RPMI7951 (cell line): ENCODE data around the genes ASB14 and ARF4.

DNA sequence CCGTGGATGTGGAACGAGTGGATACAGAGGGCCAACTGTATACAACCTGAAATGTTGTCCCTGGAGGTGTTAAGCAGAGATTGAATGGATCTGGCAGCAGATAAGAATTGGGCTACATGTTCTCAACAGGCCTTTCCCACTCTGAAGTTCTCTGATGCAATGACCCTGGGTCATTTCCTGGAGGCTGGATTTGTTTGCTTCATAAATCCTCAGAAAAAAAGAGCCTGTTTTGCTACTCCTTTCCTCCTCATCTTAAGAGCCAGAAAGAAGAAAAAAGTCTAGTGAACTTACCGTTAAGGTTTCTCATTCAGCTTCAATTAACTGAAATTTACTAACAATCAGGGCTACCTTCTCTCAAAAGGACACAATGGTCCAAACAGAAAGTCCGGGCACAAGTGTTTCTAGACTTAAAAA, 6.6 kb downstream of the ARHGEF3 start:
- RAMPAGE, long total RNA, result no peak

- RAMPAGE, long total RNA, result no peak
These were observed 77.6 kb upstream of the ARHGEF3 start for GRCh38 chr3:56879305-56879885.

- RAMPAGE, long total RNA, result no peak
These were observed 109.5 kb upstream of the ARHGEF3 start for GRCh38 chr3:56911173-56911642.

DNA sequence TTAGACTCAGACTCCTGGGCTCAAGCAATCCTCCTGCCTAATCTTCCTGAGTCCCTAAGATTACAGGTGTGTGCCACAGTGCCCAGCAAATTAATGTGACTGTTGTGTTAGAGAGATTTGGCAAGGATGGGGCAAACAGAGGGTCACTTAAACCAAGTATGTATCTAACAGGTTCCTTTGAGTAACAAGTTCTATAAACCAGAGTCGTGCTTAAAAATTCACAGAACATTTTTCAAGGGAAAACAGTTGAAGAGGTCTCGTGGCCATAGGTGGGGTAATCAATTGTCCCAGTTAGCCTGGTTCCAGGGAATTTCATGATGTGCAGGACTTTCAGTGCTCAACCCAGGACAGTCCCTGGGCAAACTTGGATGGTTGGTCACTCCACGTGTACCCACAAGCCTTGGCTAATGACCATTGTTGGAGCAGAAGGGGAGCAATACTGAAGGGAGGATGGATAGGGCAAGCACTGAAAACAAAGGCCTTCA, 104.1 kb upstream of the SPATA12 start:
- RAMPAGE, long total RNA, result no peak

- RAMPAGE, long total RNA, result no peak
These were observed 98.2 kb upstream of the SPATA12 start for GRCh38 chr3:56962203-56962751.

GRCh38 chr3:57079629-57079975, 19.1 kb downstream of the SPATA12 start:
- RAMPAGE, long total RNA, result no peak

DNA sequence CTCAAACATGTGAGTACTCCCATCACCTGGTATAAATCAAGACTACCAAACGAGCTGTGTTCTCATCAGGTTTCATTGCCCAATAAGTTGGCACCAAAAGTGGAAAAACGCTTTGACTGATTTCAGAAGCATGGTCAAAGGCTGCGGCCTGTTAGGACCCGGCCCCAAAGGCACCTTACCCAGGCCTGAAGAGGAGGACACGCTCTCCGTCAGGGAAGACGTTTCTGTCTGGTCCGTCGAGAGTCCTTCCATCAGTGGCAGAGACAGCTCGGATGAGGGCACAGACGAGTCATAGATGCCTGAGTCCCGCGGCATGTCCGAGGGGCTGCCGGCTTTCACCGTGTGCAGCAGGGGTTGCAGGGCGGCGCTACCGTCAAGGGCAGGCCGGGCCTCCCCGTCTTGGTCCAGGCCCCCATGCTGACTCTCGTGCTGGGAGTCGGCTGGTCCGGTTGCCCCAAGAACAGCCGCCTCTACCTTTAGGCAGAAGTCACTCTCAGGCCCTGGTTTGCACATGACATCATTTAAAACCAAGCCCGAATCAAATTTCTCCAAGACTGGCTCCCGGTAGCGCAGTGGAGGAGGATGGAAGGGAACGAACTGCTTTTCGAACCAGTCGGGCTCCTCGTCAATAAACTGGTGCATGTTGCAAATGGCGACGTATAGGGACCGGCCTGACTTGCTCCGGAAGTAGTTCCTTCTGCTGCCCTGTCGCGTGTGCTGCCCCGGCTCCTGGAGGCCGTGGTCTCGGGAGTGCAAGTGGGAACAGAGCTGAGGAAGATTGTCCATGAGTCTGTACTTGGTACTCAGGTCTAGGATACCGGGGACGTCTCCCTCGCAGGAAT, 37.2 kb downstream of the SPATA12 start:
- RAMPAGE, long total RNA, result no peak

GRCh38 chr3:57127839-57128620, 37.1 kb downstream of the IL17RD start:
- RAMPAGE, long total RNA, result no peak

DNA sequence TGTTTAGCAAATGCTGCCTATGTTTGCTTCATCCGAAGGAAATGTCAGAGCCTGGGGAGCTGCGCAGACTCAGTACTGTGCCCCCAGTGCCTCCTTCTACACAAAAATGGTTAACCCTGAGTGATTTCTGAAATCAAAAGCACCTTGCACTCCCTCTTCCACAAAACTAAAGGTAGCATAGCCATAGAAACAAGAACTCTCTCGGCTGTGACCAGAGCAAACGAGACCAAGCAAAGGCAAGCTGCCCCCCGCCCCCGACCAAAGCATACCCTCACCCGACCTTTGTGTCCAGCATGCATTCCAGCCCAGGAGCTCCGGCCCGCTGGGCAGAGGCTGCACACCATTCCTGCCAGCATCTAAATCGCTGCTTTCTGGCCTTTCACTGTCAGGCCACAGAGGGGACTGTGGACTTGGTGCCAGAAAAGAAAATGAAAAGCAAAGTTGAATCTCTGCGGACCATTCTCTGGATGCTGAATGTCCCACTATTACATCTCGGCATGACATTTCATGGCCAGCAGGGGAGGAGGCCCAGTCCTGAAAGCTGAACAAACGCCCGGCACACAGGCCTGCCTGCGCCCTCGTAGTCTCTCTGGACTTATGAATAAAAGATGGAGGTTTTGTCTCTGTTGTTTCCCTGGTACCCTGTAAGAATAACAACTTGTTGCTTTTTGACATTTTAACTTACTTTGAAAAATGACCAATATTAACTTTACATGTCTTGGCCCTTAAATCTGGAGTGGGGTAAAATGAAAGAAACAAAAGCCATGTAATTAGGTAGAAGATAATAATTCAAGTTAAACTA, 13.0 kb downstream of the IL17RD start:
- RAMPAGE, long total RNA, result no peak

DNA sequence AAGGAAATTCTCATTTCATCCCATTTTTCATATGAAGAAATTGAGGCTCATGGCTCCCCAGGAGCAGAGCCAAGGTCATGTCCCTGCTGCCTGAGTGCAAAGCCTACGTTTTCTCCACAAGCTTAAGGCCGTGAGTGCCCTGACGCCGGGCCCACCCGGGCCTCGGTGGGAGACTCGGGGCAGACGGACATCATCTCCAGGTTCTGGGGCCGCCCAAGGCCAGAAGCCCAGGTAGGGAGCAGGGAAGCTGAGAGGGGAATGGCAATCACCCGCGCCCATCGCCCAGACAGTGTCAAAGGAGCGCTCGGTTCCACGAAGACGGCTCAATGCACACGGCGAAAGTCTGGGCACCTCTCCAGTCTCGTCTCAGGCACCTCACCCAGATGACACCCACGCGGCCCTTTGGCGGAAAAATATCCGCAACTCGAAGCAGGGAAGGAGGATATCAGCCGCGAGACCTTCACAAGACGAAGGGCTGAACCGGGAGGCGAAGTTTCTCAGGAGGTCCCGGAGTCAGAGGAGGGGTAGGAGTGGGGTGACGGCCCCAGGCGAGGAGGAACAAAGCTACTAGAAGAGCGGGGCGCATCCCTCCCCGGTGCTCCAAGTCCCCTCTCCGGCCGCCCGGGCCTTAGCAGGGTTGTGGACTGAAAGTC, 940 bp downstream of the IL17RD start:
- RAMPAGE, long total RNA, result no peak

DNA sequence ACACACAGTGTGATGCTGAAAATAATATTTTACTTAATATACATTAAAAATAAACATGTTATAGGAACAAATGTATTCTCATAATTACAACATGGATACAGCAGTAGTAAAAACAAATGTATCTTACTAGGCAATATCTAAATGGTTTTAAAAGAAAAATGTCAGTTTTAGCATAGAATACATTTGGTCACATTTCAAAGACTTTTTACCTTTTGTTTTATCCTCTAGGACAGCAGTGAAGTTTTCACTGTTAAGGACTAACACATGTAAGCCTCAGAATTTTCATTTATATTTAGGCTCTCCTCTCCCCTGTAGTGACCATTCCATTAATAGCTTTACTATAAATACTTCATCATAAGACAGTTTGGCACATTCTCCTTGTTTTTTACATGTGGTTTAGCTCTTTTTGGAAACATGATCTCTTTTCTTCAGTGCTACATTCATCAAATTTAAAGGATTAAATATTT, at the start of gene ASB14:
Gene ASB14 (minus strand): TSS at position 262 of the 467 bp plus-strand sequence.
- RAMPAGE, long total RNA, result no peak

GRCh38 chr3:57450618-57451313, 93.4 kb downstream of the DNAH12 start:
- RAMPAGE, long total RNA, result no peak

DNA sequence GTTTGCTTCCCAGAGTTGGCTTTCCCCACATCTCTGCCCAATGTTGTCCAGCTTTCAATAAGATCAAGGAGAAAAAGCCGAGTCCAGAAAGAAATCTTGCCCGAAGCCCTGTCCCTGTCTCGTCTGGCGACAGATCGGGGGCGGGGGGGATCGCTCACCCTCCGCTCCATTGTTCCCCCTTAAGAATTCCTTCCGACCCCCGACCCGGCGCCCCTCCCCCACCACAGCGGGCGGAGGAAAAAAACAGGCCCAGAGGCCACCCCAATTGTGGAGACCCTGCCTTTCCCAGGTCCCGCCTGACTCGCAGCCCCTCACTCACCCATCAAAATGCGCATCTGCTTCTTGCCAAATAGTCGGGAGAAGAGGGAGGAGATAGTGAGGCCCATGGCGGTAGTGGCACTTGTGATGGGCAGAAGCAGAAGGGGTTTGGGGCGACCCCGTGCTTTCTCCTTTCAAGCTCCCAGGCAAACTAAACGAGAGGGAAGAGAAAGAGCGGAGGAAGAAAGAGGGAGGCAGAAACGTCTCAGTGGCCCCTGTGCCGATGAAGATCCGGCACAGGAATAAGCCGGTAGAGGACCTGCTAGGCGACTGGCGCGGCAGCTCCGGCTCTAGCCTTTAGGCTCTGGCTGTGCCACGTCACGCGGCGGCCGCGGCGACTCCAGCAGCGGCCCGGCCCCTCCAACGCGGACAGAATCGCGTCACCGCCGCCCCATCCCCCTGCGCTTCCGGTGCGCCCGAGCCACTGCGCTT, at the start of gene ARF4:
Gene ARF4 (minus strand): TSS at position 590 of the 750 bp plus-strand sequence.
- RAMPAGE, long total RNA, result start-site peak on the minus strand centred at position 612 of the sequence, 47 bp wide, 408 and 130 reads in 2 replicates

GRCh38 chr3:57883085-57883780, 125.0 kb upstream of the FLNB start:
- RAMPAGE, long total RNA, result no peak

DNA sequence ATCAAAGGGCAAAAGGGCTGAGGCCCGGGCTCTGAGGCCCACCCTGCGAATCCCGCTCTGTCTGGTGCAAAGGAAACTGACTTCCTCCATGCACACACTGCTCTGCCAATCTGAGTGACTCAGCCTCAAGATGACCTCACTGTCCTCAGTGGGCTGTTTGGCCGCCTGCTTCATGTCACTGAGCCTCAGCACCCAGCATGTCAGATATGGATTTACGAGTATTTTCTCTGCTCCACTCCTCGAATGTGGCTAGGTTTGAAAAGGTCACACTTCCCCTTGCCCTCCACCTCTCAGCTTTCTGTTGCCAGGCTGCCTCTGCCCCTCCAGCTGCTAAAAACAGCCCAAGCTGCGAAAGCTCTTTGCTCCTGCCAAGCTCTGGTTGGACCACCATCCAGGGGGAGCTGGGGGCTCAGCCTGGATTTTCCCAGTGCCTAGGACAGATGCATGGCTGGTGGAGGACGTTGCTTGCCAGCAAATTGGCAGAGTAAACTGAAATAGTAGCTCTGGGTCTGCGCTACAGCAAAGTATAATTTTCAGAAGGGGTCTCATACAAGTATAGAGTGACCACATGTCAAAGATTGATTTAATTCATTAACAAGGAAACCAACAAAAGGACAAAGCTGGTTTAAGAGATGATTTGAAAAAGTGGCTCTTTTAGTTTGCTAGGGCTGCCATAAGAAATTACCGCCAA, 56.6 kb upstream of the FLNB start:
- RAMPAGE, long total RNA, result no peak

GRCh38 chr3:57959644-57960639, 48.3 kb upstream of the FLNB start:
- RAMPAGE, long total RNA, result no peak

GRCh38 chr3:58120061-58120892, 90.5 kb downstream of the DNASE1L3 start:
- RAMPAGE, long total RNA, result no peak

GRCh38 chr3:58143572-58144034, 67.2 kb downstream of the DNASE1L3 start:
- RAMPAGE, long total RNA, result no peak

DNA sequence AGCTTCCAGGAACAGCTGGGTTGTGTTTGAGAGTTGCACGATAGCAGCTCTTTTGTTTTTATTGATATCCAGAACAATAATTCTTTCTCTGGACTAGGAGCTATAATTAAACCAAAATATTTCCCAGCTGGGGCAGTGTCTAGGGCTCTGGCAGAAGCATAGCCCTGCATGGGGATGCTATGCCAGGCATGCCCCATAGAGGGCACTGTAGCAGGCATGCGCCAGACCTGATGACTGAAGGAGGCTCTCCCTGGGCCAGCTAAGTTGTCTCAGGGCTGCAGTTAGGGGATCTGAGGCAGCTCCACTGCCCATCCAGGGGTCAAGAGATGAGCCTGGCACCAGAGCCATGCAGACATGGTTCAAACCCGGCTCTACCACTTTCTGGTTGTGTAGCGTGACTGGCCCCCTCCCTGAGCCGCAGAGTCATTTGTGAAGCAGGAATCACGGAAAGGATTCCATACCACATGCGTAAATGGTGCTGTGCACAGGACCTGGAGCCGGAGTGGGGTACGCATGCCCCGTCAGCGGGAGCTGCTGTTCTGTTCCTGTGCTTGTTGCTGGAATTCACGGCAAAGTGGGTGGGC, 43.3 kb downstream of the DNASE1L3 start:
- RAMPAGE, long total RNA, result no peak

- RAMPAGE, long total RNA, result no peak
These were observed 6.5 kb upstream of the ABHD6 start for GRCh38 chr3:58231022-58231574.